ENCODE results near the genes CENPN and CMIP.

- RAMPAGE, long total RNA: start-site peak on the plus strand at chr16:81007188-81007263, 2,732 and 1,848 reads in 2 replicates
- RRBS: no CpG with 5 or more reads among the region's 60 CpGs
PRO-cap:
- standard: bidirectional peak, plus-strand start at chr16:81007248, minus-strand start at chr16:81007160; bidirectional peak, plus-strand start at chr16:81007678, minus-strand start at chr16:81007430
- CoPRO, capped RNA only, 2 experiments: peak in 2 of 2 experiments; most common plus-strand start chr16:81007678 (in 2); most common minus-strand start chr16:81007430 (in 2)
- CoPRO, capped and uncapped RNA, 2 experiments: peak in 2 of 2 experiments; most common plus-strand start chr16:81007678 (in 2); most common minus-strand start chr16:81007411 (in 1)
- CoPRO, uncapped RNA only, 2 experiments: peak in 1 of 2 experiments; most common plus-strand start chr16:81007270 (in 1); most common minus-strand start chr16:81007199 (in 1)
CAGE:
- cytosol, long polyA plus RNA: no peak
- long polyA plus RNA: start-site peak on the plus strand at chr16:81007189-81007255, 271 and 674 reads in 2 replicates
- nucleolus, long total RNA: no peak
- nucleus, long polyA plus RNA: no peak
Measured at GRCh38 chr16:81007052-81007870, at the start of gene CENPN. Gene CENPN (plus strand): TSS chr16:81007214.

GRCh38 chr16:81053847-81054182, 18.2 kb downstream of the ATMIN start:
- RAMPAGE, long total RNA: no peak
- RRBS: no CpG with 5 or more reads among the region's 10 CpGs
PRO-cap:
- standard: unidirectional peak, minus-strand start at chr16:81053985
- CoPRO, capped RNA only, 2 experiments: no peak in any of the 2 experiments
- CoPRO, capped and uncapped RNA, 2 experiments: no peak in any of the 2 experiments
- CoPRO, uncapped RNA only, 2 experiments: no peak in any of the 2 experiments
CAGE:
- cytosol, long polyA plus RNA: no peak
- long polyA plus RNA: no peak
- nucleolus, long total RNA: no peak
- nucleus, long polyA plus RNA: no peak

DNA sequence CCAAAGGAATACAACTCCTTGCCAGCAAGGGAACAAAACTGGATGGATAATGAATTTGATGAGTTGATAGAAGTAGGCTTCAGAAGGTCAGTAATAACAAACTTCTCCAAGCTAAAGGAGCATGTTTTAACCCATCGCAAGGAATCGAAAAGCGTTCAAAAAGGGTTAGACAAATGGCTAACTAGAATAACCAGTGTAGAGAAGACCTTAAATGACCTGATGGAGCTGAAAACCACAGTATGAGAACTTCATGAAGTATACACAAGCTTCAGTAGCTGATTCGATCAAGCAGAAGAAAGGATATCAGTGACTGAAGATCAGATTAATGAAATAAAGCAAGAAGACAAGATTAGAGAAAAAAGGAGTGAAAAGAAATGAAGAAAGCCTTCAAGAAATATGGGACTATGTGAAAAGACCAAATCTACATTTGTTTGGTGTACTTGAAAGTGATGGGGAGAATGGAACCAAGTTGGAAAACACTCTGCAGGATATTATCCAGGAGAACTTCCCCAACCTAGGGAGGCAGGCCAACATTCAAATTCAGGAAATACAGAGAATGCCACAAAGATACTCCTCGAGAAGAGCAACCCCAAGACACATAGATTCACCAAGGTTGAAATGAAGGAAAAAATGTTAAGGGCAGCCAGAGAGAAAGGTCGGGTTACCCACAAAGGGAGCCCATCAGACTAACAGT, 26.1 kb downstream of the GAN start:
- RAMPAGE, long total RNA: no peak
- RRBS: no CpG with 5 or more reads among the region's 6 CpGs
PRO-cap:
- standard: no peak
- CoPRO, capped RNA only, 2 experiments: no peak in any of the 2 experiments
- CoPRO, capped and uncapped RNA, 2 experiments: no peak in any of the 2 experiments
- CoPRO, uncapped RNA only, 2 experiments: no peak in any of the 2 experiments
CAGE:
- cytosol, long polyA plus RNA: no peak
- long polyA plus RNA: no peak
- nucleolus, long total RNA: no peak
- nucleus, long polyA plus RNA: no peak

- RAMPAGE, long total RNA: no peak
- RRBS: no CpG with 5 or more reads among the region's 9 CpGs
PRO-cap:
- standard: no peak
- CoPRO, capped RNA only, 2 experiments: no peak in any of the 2 experiments
- CoPRO, capped and uncapped RNA, 2 experiments: no peak in any of the 2 experiments
- CoPRO, uncapped RNA only, 2 experiments: peak in 1 of 2 experiments; most common plus-strand start chr16:81358064 (in 1)
CAGE:
- cytosol, long polyA plus RNA: no peak
- long polyA plus RNA: no peak
- nucleolus, long total RNA: no peak
- nucleus, long polyA plus RNA: no peak
Measured at GRCh38 chr16:81357746-81358300, 43.1 kb downstream of the GAN start.

GRCh38 chr16:81415646-81416216, 28.9 kb upstream of the CMIP start:
- RAMPAGE, long total RNA: no peak
- RRBS: no CpG with 5 or more reads among the region's 16 CpGs
PRO-cap:
- standard: no peak
- CoPRO, capped RNA only, 2 experiments: no peak in any of the 2 experiments
- CoPRO, capped and uncapped RNA, 2 experiments: no peak in any of the 2 experiments
- CoPRO, uncapped RNA only, 2 experiments: no peak in any of the 2 experiments
CAGE:
- cytosol, long polyA plus RNA: no peak
- long polyA plus RNA: no peak
- nucleolus, long total RNA: no peak
- nucleus, long polyA plus RNA: no peak

- RAMPAGE, long total RNA: no peak
- RRBS: 4% methylated on average over 48 of the region's 109 CpGs
PRO-cap:
- standard: bidirectional peak, plus-strand start at chr16:81444808, minus-strand start at chr16:81444491
- CoPRO, capped RNA only, 2 experiments: peak in 2 of 2 experiments; most common plus-strand start chr16:81444808 (in 2); most common minus-strand start chr16:81444491 (in 2)
- CoPRO, capped and uncapped RNA, 2 experiments: peak in 2 of 2 experiments; most common minus-strand start chr16:81444491 (in 2)
- CoPRO, uncapped RNA only, 2 experiments: no peak in any of the 2 experiments
CAGE:
- cytosol, long polyA plus RNA: no peak
- long polyA plus RNA: no peak
- nucleolus, long total RNA: no peak
- nucleus, long polyA plus RNA: no peak
Measured at GRCh38 chr16:81444067-81444899, at the start of gene CMIP. Gene CMIP (plus strand): TSS chr16:81444808.

- RAMPAGE, long total RNA: no peak
- RRBS: no CpG with 5 or more reads among the region's 20 CpGs
PRO-cap:
- standard: no peak
- CoPRO, capped RNA only, 2 experiments: no peak in any of the 2 experiments
- CoPRO, capped and uncapped RNA, 2 experiments: no peak in any of the 2 experiments
- CoPRO, uncapped RNA only, 2 experiments: peak in 1 of 2 experiments; most common plus-strand start chr16:81447981 (in 1)
CAGE:
- cytosol, long polyA plus RNA: no peak
- long polyA plus RNA: no peak
- nucleolus, long total RNA: no peak
- nucleus, long polyA plus RNA: no peak
Measured at GRCh38 chr16:81447243-81448348, 3.0 kb downstream of the CMIP start.

- RAMPAGE, long total RNA: no peak
- RRBS: no CpG with 5 or more reads among the region's 13 CpGs
PRO-cap:
- standard: no peak
- CoPRO, capped RNA only, 2 experiments: no peak in any of the 2 experiments
- CoPRO, capped and uncapped RNA, 2 experiments: no peak in any of the 2 experiments
- CoPRO, uncapped RNA only, 2 experiments: no peak in any of the 2 experiments
CAGE:
- cytosol, long polyA plus RNA: no peak
- long polyA plus RNA: no peak
- nucleolus, long total RNA: no peak
- nucleus, long polyA plus RNA: no peak
Measured at GRCh38 chr16:81473436-81474087, 29.0 kb downstream of the CMIP start.

GRCh38 chr16:81523213-81523942, 78.8 kb downstream of the CMIP start:
- RAMPAGE, long total RNA: no peak
- RRBS: no CpG with 5 or more reads among the region's 21 CpGs
PRO-cap:
- standard: no peak
- CoPRO, capped RNA only, 2 experiments: no peak in any of the 2 experiments
- CoPRO, capped and uncapped RNA, 2 experiments: no peak in any of the 2 experiments
- CoPRO, uncapped RNA only, 2 experiments: no peak in any of the 2 experiments
CAGE:
- cytosol, long polyA plus RNA: no peak
- long polyA plus RNA: no peak
- nucleolus, long total RNA: no peak
- nucleus, long polyA plus RNA: no peak

GRCh38 chr16:81538019-81538377, 93.4 kb downstream of the CMIP start:
- RAMPAGE, long total RNA: no peak
- RRBS: no CpG with 5 or more reads among the region's 7 CpGs
PRO-cap:
- standard: no peak
- CoPRO, capped RNA only, 2 experiments: no peak in any of the 2 experiments
- CoPRO, capped and uncapped RNA, 2 experiments: no peak in any of the 2 experiments
- CoPRO, uncapped RNA only, 2 experiments: no peak in any of the 2 experiments
CAGE:
- cytosol, long polyA plus RNA: no peak
- long polyA plus RNA: no peak
- nucleolus, long total RNA: no peak
- nucleus, long polyA plus RNA: no peak

DNA sequence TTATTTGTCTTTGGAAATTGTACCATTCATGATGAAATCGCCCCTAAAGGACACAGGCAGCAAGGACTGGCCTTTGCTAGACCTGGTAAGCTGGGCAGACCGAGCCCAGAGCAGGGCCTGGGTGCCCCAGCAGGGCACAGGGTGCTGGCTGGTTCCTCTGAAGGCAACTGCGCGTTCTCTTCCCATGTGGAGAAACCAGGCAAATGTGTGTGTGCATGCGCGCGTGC, 104.9 kb downstream of the CMIP start:
- RAMPAGE, long total RNA: no peak
- RRBS: no CpG with 5 or more reads among the region's 7 CpGs
PRO-cap:
- standard: no peak
- CoPRO, capped RNA only, 2 experiments: no peak in any of the 2 experiments
- CoPRO, capped and uncapped RNA, 2 experiments: no peak in any of the 2 experiments
- CoPRO, uncapped RNA only, 2 experiments: no peak in any of the 2 experiments
CAGE:
- cytosol, long polyA plus RNA: no peak
- long polyA plus RNA: no peak
- nucleolus, long total RNA: no peak
- nucleus, long polyA plus RNA: no peak

GRCh38 chr16:81607134-81608045, 162.8 kb downstream of the CMIP start:
- RAMPAGE, long total RNA: no peak
- RRBS: no CpG with 5 or more reads among the region's 21 CpGs
PRO-cap:
- standard: no peak
- CoPRO, capped RNA only, 2 experiments: no peak in any of the 2 experiments
- CoPRO, capped and uncapped RNA, 2 experiments: no peak in any of the 2 experiments
- CoPRO, uncapped RNA only, 2 experiments: peak in 1 of 2 experiments; most common plus-strand start chr16:81607459 (in 1)
CAGE:
- cytosol, long polyA plus RNA: no peak
- long polyA plus RNA: no peak
- nucleolus, long total RNA: no peak
- nucleus, long polyA plus RNA: no peak

DNA sequence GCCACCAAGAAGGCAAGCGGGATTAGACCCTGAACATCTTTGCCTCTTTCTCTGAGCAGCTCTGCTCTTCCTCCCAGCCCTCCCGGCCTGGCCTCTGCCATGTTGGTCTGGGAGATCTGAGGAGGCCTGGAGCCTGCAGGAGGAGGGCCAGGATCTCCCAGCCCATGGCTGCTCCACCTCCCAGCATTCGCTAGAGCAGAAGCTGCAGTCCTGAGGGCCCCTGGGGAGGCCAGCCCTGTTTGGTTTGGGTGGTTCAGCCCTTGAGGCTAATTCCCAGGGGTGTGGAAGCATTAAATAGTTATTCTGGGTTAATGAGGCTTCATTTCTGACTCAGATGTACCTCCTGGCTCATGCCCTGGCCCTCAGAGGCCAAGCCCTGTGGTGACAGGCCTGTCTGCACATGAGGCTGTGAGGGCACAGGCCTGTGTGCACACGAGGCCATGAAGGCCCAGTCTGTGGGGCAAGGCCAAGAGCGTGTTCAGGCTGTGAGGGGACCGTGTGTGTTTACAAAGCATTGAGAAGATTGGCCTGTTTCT, 153.9 kb upstream of the PLCG2 start:
- RAMPAGE, long total RNA: no peak
- RRBS: no CpG with 5 or more reads among the region's 6 CpGs
PRO-cap:
- standard: no peak
- CoPRO, capped RNA only, 2 experiments: no peak in any of the 2 experiments
- CoPRO, capped and uncapped RNA, 2 experiments: no peak in any of the 2 experiments
- CoPRO, uncapped RNA only, 2 experiments: peak in 2 of 2 experiments; most common plus-strand start position 297 of the sequence (in 1); most common minus-strand start position 67 of the sequence (in 1)
CAGE:
- cytosol, long polyA plus RNA: no peak
- long polyA plus RNA: no peak
- nucleolus, long total RNA: no peak
- nucleus, long polyA plus RNA: no peak

DNA sequence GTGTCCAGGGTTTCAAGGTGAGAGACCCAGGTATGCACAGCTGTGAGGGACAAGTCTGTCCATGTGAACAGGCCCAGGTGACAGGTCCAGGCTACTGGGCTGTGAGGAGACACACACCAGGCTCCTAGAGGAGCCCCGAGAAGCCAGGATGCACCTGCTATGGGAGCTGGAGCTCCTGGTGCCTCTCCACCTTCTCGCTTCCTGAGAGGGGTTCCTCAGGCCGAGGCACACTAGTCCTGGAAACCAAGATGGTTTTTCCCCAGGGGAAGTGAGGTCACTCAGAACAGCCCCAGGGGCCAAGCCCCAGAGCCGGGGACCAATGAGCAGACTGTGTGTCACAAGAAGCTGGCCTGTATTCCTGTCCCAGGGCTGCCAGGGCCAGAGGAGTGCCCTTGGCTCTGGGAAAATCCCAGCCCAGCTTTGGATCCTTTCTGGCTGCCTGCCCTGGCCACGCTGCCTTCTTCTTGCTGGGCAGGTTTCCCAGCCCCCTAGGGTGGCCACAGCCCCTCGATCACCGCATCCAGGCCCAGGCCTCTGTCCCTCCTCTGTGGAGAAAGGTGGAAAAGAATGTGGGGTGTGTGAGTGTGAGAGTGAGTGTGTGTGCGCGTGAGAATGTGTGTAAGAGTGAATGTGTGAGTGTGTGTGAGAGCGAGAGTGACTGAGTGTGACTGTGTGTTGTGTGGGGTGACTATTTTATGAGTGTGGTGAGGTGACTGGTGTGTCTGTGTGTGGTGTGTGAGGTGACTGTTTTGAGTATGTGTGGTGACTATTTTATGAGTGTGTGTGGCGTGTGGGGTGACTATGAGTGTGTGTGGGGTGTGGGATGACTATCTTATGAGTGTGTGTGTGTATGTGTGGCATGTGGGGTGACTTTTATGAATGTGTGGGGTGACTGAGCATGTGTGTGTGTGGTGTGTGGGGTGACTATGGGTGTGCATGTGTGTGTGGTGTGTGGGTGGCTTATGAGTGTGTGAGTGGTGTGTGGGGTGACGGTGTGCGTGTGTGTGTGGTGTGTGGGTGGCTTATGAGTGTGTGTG, 153.2 kb upstream of the PLCG2 start:
- RAMPAGE, long total RNA: no peak
- RRBS: no CpG with 5 or more reads among the region's 13 CpGs
PRO-cap:
- standard: no peak
- CoPRO, capped RNA only, 2 experiments: no peak in any of the 2 experiments
- CoPRO, capped and uncapped RNA, 2 experiments: no peak in any of the 2 experiments
- CoPRO, uncapped RNA only, 2 experiments: no peak in any of the 2 experiments
CAGE:
- cytosol, long polyA plus RNA: no peak
- long polyA plus RNA: no peak
- nucleolus, long total RNA: no peak
- nucleus, long polyA plus RNA: no peak

GRCh38 chr16:81662578-81663474, 116.3 kb upstream of the PLCG2 start:
- RAMPAGE, long total RNA: no peak
- RRBS: no CpG with 5 or more reads among the region's 18 CpGs
PRO-cap:
- standard: no peak
- CoPRO, capped RNA only, 2 experiments: no peak in any of the 2 experiments
- CoPRO, capped and uncapped RNA, 2 experiments: no peak in any of the 2 experiments
- CoPRO, uncapped RNA only, 2 experiments: peak in 2 of 2 experiments; most common plus-strand start chr16:81663118 (in 1)
CAGE:
- cytosol, long polyA plus RNA: no peak
- long polyA plus RNA: no peak
- nucleolus, long total RNA: no peak
- nucleus, long polyA plus RNA: no peak

GRCh38 chr16:81703551-81704129, 75.5 kb upstream of the PLCG2 start:
- RAMPAGE, long total RNA: no peak
- RRBS: no CpG with 5 or more reads among the region's 22 CpGs
PRO-cap:
- standard: no peak
- CoPRO, capped RNA only, 2 experiments: no peak in any of the 2 experiments
- CoPRO, capped and uncapped RNA, 2 experiments: no peak in any of the 2 experiments
- CoPRO, uncapped RNA only, 2 experiments: no peak in any of the 2 experiments
CAGE:
- cytosol, long polyA plus RNA: no peak
- long polyA plus RNA: no peak
- nucleolus, long total RNA: no peak
- nucleus, long polyA plus RNA: no peak

GRCh38 chr16:81709812-81710289, 69.2 kb upstream of the PLCG2 start:
- RAMPAGE, long total RNA: no peak
- RRBS: no CpG with 5 or more reads among the region's 23 CpGs
PRO-cap:
- standard: no peak
- CoPRO, capped RNA only, 2 experiments: no peak in any of the 2 experiments
- CoPRO, capped and uncapped RNA, 2 experiments: no peak in any of the 2 experiments
- CoPRO, uncapped RNA only, 2 experiments: no peak in any of the 2 experiments
CAGE:
- cytosol, long polyA plus RNA: no peak
- long polyA plus RNA: no peak
- nucleolus, long total RNA: no peak
- nucleus, long polyA plus RNA: no peak

DNA sequence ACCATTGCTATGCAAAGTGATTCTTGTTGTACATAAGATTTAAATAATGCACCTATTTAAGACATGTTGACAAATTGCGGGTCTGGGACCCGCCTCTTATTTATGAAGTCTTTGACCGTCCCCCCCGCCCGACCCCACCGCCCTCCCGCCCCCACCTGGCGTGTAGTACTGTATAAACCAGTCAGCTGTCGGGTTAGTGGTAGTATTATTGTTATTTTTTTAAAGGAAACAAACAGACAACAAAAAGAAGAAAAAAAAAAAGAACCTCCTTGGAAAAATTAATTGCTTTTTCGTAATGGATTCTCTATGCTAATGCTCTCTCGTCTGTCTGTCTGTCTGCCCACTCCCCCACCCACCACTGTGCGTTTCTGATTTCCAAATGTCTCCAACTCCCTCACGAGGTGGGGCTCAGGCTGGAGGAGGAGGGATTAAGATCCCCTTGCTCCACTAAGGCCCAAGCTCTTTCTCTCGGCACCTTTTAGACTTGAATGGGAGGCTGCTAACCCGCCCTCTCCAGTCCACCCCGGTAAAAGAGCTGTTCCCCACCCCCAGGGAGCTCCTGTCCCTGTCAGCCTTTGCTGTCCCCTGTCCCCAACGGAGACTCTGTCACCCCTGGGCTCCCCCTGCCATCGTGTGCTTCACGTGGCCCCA, 68.7 kb upstream of the PLCG2 start:
- RAMPAGE, long total RNA: no peak
- RRBS: no CpG with 5 or more reads among the region's 19 CpGs
PRO-cap:
- standard: no peak
- CoPRO, capped RNA only, 2 experiments: no peak in any of the 2 experiments
- CoPRO, capped and uncapped RNA, 2 experiments: no peak in any of the 2 experiments
- CoPRO, uncapped RNA only, 2 experiments: peak in 2 of 2 experiments; most common plus-strand start position 214 of the sequence (in 1)
CAGE:
- cytosol, long polyA plus RNA: no peak
- long polyA plus RNA: no peak
- nucleolus, long total RNA: no peak
- nucleus, long polyA plus RNA: no peak

Data from K562 (cell line).